Pulmonary lymph node (tissue), 1 donor: ENCODE results near the gene DUS2.

GRCh38 chr16:67909001-67909651 lies 16.1 kb downstream of the PSKH1 start:
- PRO-cap = no peak

GRCh38 chr16:67932024-67932439 lies 370 bp upstream of the CTRL start:
- PRO-cap = no peak

DNA sequence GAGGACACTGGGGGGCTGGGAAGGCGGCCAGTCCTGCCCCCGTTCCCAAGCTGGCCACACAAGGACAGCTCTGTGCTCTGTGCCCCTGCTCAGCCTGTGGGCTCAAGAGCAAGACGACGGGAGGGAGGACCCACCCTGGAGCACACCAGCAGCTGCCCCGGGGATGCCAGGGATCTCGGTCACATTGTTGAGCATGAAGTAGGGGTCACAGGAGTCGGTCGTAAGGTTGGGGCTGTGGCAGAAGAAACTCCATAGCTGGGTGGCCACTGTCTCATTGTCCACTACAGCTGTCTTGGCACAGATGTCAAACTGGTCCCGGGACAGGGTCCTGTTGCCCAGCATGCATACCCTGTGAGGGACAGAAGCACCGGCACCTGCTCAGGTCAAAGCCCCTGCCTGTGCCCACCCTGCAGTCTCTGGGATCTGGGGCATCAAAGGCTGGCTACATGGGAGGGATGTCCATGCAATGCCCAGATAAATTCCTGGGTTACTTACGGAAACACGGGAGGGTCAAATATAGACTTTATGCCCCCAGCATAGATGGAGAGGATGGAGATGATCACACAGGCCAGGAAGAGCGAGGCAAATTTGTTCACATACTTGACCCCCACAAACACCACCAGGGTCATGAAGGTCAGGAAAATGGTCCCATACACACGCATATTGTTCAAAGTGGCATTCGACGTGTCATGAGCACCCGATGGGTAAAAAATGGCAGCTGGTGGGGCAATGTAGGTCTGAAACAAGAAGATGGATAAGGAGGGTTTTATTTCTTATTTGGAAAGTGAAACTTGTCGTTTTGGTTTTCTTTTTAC lies 8.0 kb upstream of the LCAT start:
- PRO-cap = no peak

DNA sequence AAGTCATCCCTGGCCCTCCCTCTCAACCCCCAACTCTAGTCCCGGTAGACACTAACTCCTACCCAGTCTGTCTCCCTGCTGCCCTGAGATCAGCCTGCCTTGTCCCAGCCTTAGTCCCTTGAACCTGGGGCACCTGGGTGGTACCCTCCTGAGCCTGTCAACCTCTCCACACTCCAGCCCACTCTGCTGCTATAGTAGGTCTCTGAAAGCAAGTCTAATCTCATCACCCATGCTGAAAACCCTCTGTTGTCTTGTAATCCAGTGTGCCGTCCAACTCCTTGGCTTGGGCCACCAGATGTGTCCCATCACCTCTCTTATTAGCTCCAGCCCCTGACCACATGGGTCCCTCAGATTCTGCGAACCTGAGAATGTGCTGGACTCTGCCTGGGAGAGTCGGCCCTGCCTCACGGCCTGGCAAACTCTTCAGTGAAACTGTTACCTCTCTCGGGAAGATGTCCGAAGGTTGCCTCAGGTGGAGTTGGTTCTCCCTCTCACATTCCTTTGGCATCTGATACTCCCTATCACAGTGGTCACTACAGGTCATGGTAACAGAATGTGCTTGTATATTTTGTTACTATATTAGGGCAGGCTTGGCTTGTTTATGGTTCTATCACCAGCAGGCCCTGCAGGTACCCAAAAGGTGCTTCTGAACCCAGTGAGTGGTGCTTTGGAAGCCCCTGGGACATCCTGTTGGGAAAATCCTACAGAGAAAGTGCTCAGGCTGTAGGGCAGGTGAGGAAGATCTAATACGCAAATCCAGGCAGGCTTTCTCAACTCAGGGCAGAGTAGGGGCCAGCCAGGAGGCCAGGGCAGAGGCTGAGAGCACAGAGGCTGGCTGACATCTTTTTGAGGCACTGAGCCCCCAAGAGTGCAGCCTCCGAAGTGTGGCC lies 9.8 kb downstream of the SLC12A4 start:
- PRO-cap = no peak

DNA sequence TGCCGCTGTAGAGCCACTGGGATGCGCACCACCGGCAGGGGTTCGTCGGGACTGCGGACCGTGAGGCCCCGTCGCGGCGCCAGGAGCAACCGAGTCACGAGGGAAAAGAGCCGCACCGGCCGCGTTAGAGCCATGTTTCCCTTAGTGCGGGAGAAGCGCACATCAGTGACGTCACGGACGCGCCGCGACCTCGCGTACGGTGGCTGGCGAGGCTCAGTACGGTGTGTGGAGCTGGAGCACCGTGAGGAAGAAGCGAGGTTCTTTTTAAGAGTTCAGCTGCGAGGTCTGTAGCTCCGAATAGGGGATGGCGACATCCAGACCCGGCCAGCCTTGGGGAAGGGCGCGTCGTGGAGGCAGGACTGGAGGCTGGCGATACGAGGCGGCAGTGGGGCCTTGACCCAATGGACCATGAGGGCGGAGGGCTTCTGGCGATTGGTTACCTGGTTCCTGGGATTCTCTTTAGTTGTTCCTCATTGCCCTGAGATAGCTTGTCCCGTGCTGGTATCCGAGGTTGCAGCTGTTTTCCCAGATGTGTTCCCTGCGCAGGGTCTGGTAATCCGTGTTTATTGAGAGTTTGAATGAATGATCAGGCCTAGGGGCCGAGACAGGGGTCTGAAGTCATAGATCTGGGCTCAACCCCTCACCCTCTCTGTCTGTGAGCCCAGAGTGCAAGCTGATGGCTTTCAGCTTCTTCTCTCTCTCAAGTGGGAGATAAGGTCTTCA lies at the start of gene DUS2:
Gene DUS2 (plus strand): TSS at position 216 of the 723 bp plus-strand sequence.
- PRO-cap = bidirectional peak, plus-strand start at position 216 of the sequence, minus-strand start at position 143 of the sequence

GRCh38 chr16:68023792-68024084 lies 654 bp downstream of the DUS2 start:
- PRO-cap = no peak

DNA sequence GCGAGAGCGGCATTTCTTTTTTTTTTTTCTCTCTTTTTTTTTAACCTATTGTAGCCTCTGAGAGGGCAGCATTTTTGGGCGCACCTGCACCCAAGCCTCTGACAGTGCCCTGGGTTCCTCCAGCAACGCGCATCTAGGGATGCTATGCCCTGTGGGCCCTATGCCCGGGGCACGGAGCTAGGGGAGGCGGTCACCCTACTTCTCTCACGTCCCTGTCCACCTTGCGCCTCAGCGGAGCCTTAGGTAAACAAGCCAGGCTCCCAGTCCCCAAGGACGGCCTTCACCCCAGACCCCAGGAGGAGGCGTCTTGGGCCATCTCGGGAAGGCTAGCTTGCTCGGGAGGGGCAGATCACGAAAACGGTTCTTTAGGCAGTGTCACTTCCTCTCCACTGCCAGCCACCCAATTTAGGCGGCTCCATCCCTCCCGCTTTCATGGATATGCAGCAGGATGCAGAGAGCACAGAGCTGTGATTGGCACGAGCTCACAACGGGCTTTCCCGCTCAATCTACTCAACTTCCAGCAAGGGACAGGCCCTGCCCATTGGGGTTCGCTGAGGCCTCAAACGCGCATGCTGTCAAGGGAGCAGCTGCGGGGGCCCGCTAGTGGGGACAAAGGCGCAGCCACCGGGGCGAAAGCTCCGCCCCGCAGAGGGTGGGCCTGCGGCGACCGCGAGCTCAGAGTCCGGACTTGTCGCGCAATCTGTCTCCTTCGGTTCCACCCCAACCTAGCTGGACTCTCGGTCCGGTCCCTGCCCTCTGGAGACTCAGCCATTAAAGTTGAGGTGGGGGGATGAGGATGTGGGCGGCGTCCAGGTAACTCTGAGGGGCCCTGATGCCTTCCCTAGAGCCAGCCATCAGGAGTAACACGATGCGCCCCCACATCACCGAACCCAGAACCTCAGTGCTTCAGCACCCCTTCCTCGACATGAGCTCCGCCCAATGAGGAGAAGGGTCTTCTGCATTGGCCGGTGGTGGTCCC lies 768 bp upstream of the NFATC3 start:
- PRO-cap = bidirectional peak, plus-strand start at position 541 of the sequence, minus-strand start at position 508 of the sequence; bidirectional peak, plus-strand start at position 663 of the sequence, minus-strand start at position 574 of the sequence

DNA sequence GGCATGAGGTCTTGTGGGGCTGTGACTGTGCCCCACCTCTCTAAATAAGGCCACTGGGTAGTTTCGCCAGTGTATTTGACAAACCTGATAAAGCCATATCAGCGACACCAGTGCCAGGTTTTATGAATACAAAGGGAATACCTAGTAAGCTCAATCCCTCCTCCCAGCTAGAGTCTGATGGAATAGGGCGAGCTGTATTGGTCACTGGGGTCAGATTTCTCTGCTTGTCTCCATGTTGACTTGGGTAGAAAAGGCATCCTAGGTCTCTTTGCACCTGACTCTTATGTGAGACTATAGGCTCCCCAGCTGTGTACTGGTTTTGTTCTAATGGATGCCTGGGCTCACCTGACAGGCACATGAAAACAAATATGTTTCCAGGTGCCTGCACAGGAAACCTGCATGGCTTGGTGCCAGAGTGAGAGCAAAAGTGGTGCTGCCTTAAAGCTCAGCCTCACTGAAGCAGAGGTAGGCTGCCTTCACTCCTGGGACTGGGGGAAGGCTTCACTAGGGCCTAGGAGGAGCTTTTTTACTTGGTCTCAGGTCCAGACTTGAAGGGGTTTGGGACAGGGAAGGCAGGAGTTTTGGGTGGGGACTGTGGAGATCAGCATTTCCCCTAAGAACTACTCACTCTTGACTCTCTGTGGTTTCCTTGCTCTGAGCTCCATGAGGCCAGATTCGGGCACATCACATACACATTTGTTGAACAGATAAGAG lies 8.4 kb downstream of the SLC7A6 start:
- PRO-cap = bidirectional peak, plus-strand start at position 413 of the sequence, minus-strand start at position 315 of the sequence

- PRO-cap = no peak
Observed at GRCh38 chr16:68275555-68276632, 11.6 kb downstream of the SLC7A6 start.

GRCh38 chr16:68377695-68378444 lies 67.1 kb downstream of the PRMT7 start:
- PRO-cap = no peak

DNA sequence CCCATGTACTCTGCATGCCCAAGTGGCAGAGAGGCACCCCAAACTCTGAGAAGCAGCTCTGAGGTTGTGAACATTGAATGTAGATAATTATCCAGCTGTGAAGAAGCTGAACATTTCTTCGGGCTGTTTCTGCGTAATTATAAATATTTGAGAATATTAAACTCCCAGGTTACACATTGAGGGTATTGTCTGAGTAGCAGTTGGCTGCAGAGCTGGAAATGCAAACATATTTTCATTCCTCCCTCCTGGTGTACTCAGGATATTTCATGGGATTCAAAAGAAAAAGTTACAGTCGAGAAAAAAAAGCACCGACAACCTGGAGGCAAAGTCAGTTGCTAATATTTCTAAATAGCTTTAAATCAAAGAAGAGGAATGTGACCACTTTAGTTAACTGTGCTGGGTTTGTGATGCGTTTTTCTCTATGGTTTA lies 31.5 kb upstream of the ZFP90 start:
- PRO-cap = no peak

DNA sequence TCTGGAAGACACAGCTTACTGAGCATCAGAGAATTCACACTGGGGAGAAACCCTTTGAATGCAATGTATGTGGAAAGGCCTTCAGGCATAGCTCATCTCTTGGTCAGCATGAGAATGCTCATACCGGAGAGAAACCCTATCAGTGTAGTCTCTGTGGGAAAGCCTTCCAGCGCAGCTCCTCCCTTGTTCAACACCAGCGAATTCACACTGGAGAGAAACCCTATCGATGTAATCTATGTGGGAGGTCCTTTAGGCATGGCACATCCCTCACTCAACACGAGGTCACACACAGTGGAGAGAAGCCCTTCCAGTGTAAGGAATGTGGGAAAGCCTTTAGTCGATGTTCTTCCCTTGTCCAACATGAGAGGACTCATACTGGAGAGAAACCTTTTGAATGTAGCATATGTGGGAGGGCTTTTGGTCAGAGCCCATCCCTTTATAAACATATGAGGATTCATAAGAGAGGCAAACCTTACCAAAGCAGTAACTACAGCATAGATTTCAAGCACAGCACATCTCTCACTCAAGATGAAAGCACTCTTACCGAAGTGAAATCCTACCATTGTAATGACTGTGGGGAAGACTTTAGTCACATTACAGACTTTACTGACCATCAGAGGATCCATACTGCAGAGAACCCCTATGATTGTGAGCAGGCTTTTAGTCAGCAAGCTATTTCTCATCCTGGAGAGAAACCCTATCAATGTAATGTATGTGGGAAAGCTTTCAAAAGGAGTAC lies 24.7 kb downstream of the ZFP90 start:
- PRO-cap = no peak

GRCh38 chr16:68737858-68739136 lies 1.2 kb downstream of the CDH1 start:
- PRO-cap = no peak

GRCh38 chr16:68746757-68747420 lies 9.8 kb downstream of the CDH1 start:
- PRO-cap = no peak

GRCh38 chr16:68808326-68809003 lies 34.9 kb upstream of the TANGO6 start:
- PRO-cap = no peak

DNA sequence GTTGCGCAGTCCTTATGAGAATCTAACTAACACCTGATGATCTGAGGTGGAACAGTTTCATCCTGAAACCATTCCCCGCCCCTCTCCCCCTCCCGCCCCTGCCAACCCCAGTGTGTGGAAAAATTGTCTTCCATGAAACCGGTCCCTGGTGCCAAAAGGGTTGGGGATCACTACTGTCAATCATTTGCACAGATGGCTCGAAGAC lies 72.9 kb downstream of the TANGO6 start:
- PRO-cap = no peak

DNA sequence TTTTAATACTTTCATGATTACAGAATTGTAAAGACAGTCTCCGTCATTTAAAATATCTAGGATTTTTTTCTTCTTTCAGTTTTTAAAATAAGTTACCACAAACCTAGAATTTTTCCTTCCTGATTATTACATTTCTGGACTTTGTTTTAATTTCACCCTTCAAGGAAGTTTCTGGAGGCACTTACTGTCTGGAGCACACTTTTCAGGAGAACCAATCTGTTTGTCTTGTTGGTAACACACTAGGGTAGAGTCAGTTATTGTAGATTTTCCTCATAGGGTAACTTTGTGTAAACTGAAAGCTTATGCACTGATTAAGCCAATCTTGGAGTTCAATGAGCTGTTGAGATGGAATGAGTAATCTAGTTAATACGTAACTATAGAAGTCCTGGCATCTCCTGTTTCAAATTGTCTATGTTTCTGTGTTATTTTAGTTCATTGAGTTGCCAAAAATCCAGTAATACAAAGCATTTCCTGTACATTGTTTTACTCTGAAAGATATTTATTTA lies 111.7 kb upstream of the HAS3 start:
- PRO-cap = no peak

DNA sequence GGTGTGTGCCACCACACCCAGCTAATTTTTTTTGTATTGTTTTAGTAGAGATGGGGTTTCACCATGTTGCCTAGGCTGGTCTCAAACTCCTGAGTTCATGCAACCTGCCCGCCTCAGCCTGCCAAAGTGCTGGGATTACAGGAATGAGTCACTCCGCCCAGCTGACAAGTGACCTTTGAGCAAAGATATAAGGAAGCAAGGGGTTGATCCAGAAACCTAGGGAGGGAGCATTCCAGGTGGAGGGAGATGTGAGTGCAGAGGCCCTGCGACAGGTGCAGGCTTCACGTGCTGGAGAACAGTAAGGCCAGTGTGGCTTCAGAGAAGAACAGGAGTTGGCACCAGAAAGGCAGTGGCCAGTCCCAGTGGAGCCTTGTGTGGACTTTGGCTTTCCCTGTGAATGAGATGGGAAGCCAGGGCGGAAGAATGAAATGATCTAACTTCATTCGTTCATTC lies 73.6 kb upstream of the HAS3 start:
- PRO-cap = no peak

DNA sequence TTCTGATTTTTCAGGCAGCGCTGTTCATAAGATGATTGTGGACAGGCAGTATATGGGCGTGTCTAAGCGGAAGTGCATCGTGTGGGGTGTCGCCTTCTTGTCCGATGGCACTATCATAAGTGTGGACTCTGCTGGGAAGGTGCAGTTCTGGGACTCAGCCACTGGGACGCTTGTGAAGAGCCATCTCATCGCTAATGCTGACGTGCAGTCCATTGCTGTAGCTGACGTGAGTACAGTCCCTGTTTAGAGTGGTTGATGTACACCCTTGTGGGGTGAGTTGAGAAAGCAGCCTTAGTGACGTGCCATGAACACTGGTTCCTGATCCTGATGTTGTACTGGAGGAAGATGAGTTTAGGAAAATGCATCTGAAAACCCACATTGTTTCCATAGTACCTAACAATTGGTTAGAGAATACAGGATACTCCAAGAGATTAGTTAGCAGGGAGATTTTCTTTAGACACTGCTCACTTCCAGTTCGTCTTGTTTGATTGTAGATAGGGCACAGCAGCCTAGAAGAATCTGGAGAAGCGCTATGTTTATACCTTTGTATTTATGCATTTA lies 10.8 kb downstream of the UTP4 start:
- PRO-cap = no peak

GRCh38 chr16:69310967-69311173 lies 280 bp upstream of the VPS4A start:
- PRO-cap = bidirectional peak, plus-strand start at chr16:69311278, minus-strand start at chr16:69311085